GM06990 (cell line): ENCODE data around the genes YIPF6, EFNB1 and OTUD6A.

- RRBS, result no CpG with 5 or more reads among the region's 2 CpGs
These were observed 12.2 kb downstream of the MSN start for GRCh38 chrX:65679534-65680213.

DNA sequence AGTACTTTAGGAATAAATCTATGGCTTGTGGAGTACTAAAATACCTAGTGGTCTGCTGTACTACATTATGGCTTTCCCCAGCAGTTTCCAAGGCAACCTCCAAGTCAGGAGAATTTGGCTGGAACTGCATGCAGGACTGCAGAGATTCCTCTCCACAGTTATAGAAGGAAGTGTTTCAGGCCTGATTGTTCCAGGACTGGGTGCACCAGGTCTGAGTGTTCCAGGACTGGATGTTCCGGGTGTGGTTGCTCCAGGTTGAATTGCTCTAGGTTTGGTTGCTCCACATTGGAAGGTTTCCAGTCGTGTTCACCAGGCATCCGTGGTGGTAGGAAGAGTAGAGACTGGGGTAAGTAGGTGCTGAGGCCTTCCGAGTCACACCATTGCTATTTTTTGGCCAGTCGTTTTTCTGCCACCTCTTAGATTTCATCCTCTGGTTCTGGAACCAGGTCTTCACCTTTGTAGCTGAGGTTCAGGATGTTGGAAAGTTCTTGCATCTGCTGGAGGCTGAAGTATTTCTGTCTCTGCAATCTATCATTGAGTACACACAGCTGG lies 105.4 kb downstream of the MSN start:
- RRBS, result no CpG with 5 or more reads among the region's 5 CpGs

GRCh38 chrX:66018131-66019438 lies 21.3 kb downstream of the VSIG4 start:
- RRBS, result no CpG with 5 or more reads among the region's 7 CpGs

GRCh38 chrX:66019808-66020619 lies 19.9 kb downstream of the VSIG4 start:
- RRBS, result no CpG with 5 or more reads among the region's 4 CpGs

DNA sequence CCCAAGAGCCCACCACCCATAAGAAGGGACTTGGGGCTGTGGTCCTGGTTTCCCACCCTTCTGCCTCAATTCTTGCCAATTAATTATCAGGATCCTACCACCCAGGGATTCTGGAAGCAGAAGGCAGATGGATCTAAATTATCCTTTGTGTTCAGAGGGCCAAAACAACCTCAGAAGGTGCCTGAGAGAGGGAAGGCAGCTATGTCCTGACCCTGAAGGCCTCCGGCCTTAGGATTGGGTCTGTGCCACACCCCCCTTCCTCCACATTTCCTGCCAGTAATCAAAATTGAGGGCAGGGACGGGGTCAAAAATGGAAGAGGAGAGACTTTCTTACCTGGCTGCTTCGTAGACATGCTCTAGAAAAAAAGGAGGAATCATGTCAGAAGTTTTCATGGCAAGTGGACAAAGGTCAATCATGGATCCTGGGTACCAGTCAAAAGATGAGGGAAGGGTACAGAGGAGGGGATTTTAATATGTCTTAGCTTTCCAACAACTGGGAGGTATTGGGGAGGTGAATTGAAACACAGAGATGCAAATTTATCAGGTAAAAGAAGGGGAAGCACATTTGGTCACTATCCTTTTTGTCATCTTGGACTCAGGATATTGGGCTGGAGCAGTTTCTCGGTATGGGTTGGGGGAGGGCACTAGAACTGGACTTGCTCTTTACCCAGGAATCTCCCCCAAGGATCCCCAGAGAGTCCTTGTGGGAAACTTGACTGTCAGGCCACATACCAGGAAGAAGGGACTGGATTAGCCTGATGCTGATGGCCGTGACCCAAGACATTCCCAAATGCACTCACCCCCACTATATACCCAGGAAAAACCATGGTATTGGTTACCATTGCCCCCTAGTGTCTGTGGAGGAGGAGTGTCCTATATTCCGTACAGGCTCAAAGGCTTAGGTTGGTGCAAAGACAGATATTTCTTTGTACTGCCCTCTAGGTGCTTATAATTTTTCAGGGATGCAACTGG lies 17.1 kb downstream of the VSIG4 start:
- RRBS, result no CpG with 5 or more reads among the region's 6 CpGs

DNA sequence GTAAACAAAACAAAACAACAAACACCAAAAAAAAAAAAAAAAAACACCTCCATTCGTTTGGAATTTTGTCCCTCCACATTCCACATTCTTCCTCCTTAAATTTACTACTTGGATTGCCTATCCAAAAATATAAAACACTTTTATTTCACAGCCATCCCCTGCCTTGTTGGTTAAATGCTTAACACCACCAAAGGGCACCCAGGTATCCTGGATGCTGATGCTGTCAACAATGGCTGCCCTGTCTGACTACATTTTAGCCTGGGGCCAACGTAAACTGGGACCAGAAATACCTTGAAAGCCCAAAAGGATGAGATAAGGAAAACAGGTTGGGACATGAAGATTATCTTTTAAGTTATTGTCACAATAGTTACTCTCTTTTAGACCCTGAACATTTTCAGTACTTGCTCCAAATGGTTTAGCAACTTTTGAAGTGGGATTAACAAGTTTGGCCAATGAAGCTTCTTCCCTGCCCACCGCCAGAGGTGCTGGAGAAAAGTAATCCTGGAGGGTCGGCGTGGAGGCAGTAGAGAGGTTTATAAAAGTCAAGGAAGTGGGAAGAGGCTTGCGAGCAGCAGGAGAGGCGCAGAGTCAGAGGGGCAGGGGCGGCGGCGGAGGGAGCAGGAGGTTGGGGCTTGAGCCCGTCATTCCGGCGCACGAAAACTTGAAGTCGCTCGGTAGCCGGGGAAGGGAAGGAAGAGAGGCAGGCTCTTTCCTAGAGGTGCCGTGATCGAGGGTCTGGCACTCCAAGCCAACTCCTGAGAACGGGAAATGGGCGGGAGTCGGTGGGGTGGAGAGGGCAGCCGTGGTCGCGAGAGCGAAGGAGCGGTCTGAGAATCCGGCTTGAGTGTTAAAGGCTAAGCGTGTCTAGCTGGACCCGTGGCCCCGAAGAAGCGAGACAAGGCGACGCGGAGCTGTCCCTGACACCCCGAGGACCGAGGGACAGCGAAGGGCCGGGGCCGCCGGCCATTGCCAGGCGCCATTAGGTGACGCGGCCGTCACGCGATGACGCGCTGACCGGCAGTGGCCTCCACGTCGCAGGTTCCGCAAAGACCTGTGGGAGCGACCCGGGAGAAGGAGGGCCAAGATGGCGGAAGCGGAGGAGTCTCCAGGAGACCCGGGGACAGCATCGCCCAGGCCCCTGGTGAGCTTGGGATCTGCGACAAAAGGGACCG lies at the start of gene YIPF6:
Gene YIPF6 (plus strand): TSS at position 1,069 of the 1,172 bp plus-strand sequence.
- RRBS, result 24% methylated on average over 25 of the region's 61 CpGs

GRCh38 chrX:68508766-68509261 lies 10.0 kb downstream of the YIPF6 start:
- RRBS, result no CpG with 5 or more reads among the region's 2 CpGs

DNA sequence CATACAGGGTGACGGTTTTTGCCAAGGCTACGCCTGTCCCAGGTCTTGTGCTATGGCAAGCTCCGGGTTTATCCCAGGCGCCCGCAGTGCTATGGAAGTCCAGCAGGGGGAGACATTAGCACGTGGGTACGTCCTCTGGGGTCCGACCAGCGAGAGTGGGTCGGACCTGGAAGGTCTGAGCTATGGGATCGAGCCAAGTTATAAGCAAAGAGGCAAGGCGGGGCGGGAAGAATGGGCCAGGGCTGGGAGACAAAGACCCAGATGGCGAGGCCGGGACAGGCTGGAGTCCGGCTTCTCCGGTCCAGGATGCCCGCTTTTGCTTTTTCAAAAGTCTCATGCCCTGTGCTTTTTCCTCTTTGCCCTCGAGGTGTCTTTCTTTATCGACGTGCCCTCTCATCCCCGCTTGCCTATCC lies 954 bp upstream of the EFNB1 start:
- RRBS, result 19% methylated on average over 3 of the region's 22 CpGs

DNA sequence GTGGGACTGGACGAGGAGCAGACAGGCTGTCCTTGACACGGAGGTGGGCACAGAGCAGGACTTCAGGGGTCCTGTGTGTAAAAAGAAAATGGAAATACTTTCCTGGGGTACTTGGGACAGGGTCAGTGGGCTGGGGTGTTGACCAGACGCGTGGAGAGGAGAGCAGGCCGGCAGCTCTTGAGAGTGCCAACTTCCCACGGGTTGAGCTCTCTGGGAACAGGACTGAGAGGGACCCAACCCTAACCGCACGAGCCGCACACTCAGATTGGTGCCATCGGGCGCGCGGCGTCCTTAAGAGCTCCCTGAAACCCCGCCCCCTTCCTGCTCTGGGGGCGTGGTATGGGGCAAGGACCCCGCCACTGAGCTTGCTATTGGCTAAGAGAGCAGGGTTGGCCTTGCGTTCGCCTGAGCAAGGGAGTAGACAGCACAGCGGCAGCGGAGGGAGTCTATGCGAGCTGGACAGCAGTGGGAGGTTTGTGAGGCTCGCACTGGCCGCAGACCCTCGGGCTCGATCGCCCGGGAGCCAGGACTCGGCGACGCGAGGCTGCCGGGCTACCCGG lies at the start of gene EFNB1:
Gene EFNB1 (plus strand): TSS at position 449 of the 560 bp plus-strand sequence.
- RRBS, result no CpG with 5 or more reads among the region's 34 CpGs

- RRBS, result no CpG with 5 or more reads among the region's 8 CpGs
These were observed 12.7 kb downstream of the EFNB1 start for GRCh38 chrX:68841277-68842190.

DNA sequence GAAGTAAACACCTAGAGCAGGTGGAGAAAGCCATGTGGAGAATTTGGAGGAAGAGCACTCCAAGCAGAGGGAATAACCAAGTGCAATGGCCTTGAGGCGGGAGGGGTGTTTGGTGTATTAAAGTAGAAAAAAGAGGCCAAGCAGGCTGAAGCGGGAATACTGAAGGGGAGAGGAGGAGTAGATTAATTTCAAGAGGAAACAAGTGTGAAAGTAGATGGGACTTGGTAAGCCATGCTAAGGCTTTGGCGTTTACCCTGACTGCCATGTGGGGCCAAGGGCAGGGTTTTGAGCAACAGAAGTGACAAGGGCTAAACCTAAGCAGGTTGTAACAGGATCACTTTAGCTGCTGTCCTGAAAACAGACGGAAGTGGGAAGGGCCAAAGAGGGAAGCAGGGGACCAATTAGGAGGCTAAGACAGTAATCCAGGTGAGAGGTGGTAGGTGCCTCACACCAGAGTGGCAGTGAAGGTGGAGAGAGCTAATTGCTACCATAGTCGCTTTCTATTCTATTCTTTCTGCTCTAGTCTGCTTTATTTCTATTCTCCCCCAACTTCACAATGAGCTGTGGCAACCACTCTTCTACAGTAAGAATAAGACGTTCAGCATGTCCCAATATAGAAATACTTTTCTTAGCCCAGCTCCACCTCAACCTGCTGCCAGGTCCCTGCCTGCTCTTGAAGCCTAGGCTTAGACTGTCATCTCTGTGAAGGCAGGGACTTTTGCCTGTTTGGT lies 166.5 kb downstream of the PJA1 start:
- RRBS, result no CpG with 5 or more reads among the region's 6 CpGs

- RRBS, result no CpG with 5 or more reads among the region's 12 CpGs
These were observed 137.7 kb downstream of the PJA1 start for GRCh38 chrX:69027319-69028196.

GRCh38 chrX:69137371-69137941 lies 27.8 kb downstream of the PJA1 start:
- RRBS, result no CpG with 5 or more reads among the region's 10 CpGs

- RRBS, result no CpG with 5 or more reads among the region's 3 CpGs
These were observed 96.8 kb upstream of the PJA1 start for GRCh38 chrX:69262191-69262414.

GRCh38 chrX:69533461-69533962 lies 29.4 kb downstream of the NALF2 start:
- RRBS, result no CpG with 5 or more reads among the region's 4 CpGs

DNA sequence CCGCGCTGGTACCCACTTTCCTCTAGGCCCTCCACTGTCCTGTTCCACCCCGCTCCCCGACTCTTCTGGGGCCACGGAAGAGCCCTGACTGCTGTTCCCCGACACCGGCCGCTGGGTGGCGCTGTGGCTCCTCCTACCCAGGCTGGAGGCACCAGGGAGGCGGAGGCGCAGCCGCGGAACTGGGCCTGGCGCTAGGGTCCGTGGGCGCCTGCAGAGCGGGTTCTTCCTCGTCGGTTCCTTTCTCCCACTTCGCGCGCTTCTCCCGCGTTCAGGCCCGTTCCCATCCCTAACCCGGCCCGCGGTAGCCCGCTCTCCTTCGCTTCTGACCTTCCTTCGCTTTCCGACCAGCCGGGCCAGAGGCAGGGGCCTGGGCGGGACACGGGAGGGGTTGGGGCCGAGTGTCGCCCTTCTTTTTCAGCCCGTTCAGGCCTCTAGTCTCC lies 34.2 kb downstream of the NALF2 start:
- RRBS, result 44% methylated on average over 8 of the region's 38 CpGs

- RRBS, result 67% methylated on average over 6 of the region's 26 CpGs
These were observed at the start of gene OTUD6A for GRCh38 chrX:70062257-70062712. Gene OTUD6A (plus strand): TSS chrX:70062457.

DNA sequence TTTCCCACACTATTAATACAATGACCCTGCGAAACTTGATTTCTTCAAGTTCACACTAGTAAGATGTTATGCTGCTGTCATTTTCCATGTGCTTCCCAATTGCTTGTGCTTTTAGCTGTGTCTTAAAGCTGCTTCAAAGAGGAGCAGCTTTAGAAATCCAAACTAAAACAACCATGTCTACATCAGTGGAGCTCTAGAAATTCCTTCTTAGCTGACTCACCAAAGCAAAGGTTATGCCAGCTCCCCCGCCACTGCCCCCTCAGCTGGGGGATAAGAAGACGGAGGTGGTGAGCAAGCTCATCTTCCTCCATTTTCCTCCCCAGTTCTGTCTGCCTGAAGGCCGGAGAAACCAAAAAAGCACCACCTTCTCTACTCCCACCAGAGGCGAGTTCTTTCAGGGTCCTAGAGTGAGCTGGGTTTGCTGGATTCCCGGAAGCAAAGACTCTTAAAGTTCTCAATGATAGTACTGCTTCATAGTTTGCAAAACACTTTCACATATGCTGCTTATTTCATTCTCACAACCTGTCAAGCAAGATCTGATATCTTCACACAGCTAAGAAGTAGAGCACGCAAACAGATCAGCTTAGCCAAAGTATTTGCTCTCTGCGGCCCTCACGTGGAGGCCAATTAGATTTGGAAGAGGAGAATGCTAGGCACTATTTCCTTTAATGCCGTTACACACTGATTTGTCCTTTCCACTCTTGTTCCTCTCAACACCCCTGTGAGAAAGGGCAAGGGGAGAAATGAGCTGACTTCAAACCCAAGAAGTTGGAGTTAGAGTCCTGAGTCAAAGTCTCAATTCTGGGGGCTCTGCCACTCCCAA lies 8.5 kb upstream of the DGAT2L6 start:
- RRBS, result 29% methylated on average over 2 of the region's 10 CpGs

- RRBS, result no CpG with 5 or more reads among the region's 4 CpGs
These were observed 345 bp downstream of the CXorf65 start for GRCh38 chrX:71106209-71106580.

GRCh38 chrX:71107767-71108491 lies 1.4 kb upstream of the CXorf65 start:
- RRBS, result no CpG with 5 or more reads among the region's 9 CpGs